ENCODE measurements around a stretch of chr1.

DNA sequence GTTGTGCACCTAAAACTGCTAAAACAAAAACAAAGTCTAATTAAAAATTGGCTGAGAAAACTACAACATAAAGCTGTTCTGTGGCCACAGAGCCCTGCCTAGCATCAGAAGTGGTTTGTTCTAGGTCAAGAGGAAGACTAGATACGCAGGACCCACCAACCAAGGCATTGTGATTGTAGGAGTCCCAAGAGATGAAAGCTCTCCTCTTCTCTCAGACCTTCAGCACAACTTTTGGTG, 80.9 kb upstream of the LRRC8D start:
- RRBS, result no CpG with 5 or more reads among the region's 1 CpG

DNA sequence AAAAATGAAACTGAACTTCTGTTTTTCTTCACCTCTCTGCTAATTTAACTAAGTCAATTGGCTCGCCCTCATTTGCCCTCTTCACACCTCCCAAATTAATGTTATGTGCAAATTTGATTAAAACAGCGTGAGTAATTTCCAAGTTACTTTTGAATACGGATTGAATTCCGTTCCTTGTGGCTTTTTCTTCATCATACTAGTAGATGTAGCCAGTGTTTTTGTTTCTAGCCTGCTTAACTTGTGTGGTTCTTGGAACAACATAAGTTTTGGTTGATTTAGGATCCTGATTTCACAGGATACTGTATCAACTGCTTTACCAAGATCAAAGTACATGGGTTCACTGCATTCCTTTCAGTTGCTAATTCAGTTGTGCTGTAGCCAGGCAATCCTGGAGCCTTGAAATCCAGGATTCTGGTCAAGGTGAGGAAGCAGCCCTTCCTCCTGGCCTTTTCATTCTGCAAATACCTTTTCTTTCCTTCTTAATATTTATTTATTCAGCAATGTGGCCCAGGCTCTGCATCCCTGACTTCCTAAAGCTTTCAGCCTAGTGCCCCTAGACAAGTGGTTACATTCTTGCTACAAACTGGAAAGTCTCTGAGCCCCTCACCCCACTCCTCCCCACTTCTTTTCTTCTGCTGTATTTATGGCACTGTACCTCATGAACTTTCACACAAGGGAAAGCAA, 16.1 kb downstream of the LRRC8D start:
- RRBS, result no CpG with 5 or more reads among the region's 4 CpGs

- RRBS, result no CpG with 5 or more reads among the region's 6 CpGs
Observed at GRCh38 chr1:89844728-89845281, 24.0 kb downstream of the LRRC8D start.

DNA sequence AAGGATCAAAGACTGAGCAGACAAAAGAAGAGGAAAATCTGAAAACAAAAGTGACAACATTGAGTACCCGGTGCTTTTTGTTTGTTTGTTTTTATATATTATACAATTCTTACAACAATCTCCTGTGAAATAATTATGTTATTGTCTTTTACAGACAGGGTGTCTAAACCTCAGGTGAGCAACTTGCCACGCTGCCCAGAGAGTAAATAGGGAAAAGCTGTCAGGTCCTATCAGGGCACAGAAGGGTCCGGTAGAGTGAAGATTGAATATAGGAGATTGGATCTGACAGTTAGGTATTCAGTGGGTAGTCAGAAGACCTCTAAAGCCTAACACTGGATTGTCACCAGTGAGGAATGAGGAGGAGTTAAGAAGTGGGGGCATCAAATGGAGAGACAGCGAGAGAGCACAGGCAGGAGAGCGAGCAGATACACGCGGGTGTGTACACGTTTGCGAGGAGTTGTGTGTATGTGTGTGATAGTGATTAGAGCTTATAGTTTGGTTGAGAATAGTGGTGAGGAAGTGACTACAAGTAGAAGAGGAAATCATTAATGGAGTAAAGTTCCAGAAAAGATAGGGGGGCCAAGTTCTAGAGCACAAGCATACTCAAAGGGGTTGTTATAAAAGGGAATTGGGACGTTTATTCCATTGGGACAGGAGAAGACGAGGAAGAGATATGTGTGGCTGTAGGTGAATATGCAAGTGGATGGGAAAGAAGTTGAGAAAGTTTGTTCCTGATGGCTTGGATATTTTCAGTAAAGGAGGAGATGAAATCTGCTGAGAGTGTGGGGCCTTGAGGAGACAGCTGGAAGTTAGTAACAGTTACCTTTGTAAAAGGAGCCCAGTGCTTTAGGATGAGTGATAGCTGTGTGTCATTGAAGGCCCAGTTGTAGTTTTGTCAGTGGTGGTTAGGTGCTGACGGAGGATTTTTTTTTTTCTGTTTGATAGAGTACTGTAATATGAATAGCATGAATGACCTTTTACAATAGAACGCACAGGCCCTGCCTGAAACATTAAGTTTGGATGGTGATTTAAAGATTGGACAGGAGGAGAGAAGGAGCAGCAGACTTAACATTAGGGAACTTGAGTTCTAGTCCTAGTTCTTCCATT, 33.0 kb downstream of the LRRC8D start:
- RRBS, result no CpG with 5 or more reads among the region's 13 CpGs

GRCh38 chr1:89910615-89911299, 84.2 kb upstream of the ZNF326 start:
- RRBS, result no CpG with 5 or more reads among the region's 5 CpGs

GRCh38 chr1:90706452-90706775, 10.7 kb downstream of the BARHL2 start:
- RRBS, result over 99% methylated on average over 10 of the region's 31 CpGs

GRCh38 chr1:90974702-90975322, 47.0 kb downstream of the ZNF644 start:
- RRBS, result no CpG with 5 or more reads among the region's 2 CpGs

- RRBS, result no CpG with 5 or more reads among the region's 1 CpG
Observed at GRCh38 chr1:91017241-91017553, 4.6 kb downstream of the ZNF644 start.

GRCh38 chr1:91070356-91070654, 48.5 kb upstream of the ZNF644 start:
- RRBS, result no CpG with 5 or more reads among the region's 2 CpGs

DNA sequence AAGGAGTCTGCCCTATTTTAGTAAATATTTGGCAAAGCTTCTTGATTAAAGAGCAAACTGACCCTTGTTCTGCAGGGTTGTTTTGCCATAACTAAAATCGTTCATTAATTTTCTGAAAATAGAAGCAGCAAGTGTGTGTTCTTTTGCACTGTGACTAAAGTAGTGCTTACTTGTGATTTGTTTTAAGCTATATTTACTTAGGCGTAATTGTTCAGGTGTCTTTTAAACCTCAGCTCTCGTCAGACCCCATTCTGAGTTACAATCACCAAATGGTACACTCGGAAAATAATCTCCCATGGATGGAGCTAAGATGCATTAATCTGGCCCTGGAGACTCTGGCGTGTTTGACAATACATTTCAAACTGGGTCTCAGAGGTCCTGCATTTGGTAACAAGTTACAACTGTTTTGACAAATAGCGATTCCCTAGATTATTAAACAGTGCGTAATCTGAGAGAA, 82.4 kb downstream of the CDC7 start:
- RRBS, result no CpG with 5 or more reads among the region's 7 CpGs

GRCh38 chr1:91745020-91745318, 141.0 kb downstream of the TGFBR3 start:
- RRBS, result no CpG with 5 or more reads among the region's 2 CpGs

DNA sequence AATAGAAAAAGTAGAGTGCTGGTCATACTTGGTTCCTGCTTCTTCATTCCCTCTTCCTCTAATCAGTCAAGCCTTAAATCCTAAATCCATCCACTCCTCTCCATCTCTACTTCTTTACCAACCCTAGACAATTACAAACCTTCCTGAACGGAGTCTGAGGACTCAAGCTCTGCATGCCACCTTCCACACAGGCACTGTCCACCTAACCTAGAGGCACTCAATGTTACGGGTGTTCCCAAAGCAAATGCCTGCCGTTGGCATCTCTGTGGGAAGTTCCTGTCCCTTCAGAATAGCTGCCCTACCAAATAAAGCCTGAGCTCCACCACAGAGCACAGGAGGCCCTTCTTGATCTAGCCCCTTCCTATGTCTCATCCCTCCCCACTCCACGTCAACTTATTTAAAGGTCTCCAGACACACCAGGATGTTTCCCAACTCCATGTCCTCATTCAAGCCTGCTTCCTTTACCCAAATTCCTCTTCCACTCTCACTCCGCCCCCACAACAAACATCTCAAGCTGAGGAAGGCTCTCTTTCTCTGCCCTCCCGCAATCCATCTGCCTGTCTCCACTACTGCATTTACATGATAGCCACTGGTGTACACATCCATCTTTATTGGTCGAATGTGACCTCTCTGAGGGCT, 87.8 kb downstream of the TGFBR3 start:
- RRBS, result no CpG with 5 or more reads among the region's 7 CpGs

- RRBS, result no CpG with 5 or more reads among the region's 15 CpGs
Observed at GRCh38 chr1:92634091-92634706, 147.5 kb upstream of the GFI1 start.

DNA sequence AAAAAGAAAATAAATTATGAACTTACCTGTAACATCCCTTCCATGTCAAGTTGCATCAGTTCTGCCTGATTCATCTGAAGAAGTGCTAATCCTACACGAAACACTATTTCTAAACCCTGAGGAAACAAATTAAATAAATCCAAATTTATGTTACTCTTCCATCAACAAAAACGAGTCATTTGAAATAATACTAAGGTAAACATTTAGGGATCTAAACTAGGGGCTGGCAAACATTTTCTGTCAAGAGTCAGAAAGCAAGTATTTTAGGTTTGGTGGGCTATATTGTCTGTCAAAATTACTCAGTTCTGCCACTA, 90.7 kb downstream of the EVI5 start:
- RRBS, result no CpG with 5 or more reads among the region's 2 CpGs

DNA sequence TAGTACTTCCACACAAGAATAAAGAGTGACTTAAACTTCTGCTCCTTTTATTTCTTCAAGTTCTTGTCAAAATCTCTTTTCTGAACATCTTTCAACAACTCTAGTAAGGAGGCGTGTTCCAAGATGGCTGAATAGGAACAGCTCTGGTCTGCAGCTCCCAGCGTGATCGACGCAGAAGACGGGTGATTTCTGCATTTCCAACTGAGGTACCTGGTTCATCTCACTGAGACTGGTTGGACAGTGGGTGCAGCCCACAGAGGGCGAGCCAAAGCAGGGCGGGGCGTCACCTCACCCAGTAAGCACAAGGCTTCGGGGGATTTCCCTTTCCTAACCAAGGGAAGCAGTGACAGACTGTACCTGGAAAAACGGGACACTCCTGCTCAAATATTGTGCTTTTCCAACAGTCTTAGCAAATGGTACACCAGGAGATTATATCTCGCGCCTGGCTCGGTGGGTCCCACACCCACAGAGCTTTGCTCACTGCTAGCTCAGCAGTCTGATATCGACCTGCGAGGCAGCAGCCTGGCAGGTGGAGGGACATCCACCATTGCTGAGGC, 69.5 kb downstream of the EVI5 start:
- RRBS, result no CpG with 5 or more reads among the region's 15 CpGs

DNA sequence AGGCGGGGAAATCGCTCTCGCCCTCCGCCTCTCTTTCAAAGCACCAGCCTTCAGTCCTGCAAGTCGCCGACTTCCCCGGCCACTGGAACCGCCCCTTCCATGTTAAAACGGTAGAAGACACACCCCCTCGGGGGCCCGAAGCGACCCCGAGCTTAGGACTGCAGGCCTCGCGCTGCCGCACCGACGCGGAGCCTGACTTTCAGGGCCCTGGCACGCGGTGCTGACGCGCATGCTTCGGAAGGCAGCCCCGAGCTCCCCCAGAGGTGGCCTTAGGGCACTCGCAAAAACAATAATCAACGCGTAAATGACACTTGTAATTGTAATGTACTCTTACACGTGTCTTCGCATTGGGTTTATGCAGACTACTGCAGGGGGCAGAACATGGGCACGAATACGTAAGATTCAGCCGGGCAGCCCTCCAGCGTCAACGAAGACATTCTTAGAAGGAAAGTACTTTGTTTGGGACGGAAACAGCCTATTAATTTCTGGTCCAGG, 378 bp upstream of the EVI5 start:
- RRBS, result no CpG with 5 or more reads among the region's 36 CpGs

DNA sequence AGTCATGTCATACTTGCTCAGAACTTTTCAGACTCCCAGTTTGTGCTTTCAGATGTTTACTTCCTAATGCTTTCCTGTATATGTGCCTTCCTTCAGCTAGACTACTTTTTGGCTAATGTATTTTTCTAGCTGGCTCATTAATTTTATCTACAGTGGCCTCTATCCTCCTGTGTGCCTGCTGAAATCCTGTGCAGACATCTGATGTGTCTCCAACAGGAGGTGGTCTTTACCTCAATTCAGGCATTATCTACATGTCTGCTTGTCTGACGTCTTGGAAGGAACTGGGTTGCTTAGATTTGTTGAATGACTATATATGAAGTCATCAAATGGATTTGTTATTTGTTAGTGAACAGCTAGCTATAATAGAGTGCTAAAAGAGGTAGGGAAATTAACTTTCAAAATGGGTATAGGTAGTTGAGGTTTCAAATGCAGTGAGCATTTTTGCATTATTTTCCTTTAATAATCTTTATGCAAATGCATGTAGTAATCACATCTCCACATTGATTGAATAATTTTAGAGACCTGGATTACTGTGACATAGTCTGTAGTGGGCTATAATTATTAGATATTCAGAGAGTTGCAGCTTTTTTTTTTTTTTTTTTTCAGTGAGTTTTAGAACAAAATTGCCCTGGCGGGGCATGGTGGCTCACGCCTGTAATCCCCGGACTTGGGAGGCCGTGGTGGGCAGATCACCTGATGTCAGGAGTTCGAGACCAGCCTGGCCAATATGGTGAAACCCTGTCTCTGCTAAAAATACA, 6.8 kb downstream of the RPL5 start:
- RRBS, result no CpG with 5 or more reads among the region's 6 CpGs

DNA sequence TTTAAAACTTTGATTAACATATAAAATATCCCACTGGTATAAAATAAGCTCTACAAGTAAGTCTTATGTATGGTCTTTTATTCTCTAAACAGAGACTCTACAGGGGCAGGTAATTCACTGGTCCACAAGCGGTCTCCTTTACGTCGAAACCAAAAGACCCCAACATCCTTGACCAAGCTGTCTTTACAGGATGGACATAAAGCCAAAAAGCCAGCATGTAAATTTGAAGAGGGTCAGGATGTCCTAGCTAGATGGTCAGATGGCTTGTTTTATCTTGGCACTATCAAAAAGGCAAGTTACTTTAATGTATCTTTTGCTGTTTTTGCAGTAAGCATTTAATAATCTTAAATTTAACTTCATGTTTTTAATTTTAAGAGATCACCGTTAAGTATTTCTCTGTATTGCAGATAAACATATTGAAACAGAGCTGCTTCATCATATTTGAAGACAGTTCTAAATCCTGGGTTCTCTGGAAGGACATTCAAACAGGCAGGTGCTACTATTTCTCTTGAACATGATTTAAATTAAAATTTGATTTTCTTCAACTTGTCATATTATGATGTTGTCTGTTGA, 31.1 kb downstream of the MTF2 start:
- RRBS, result no CpG with 5 or more reads among the region's 4 CpGs

DNA sequence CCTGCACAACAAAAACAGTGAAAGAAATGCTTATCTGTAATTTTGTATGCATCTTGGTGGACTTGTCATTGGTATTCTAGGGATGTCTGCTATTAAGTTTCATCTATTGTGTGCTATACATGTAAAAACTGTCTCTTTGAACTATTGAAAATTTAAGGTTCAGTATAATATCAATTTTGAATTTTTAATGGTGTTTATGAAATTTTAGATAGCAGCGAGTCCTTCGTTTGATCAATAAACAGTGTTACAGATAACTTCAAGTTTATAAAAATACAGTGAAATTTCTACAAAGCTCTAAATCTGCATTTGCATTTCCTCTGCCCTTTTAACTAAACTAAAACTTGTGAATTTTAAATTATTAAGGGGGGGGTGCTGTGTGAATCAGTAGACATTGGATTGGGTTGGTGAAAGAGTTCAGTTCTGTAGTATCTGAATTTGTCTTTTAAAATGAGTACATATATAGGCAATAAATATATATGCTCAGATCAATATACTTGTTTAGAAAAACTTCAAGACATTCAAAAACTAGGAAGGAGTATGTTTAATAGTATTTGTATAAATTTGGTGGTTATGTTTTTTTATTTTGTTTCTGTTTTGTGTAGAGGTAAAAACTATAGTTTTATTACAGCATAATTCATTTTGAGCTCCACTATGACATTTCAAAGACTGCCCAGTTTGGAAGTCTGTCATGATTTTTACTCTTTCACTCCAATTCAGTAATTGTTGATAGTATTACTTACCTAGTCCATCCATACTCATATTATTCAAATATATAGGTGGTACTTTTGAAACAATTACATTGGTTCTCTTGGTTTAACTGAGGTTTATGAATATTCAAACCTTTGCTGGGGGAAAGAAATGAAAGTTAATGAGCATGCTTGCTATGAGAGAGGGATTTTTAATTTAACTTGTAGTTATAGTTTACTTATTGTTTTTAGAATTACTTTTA, 15.2 kb downstream of the DR1 start:
- RRBS, result no CpG with 5 or more reads among the region's 2 CpGs